LHCN-M2 (cell line): ENCODE measurements around a stretch of chr6.

DNA sequence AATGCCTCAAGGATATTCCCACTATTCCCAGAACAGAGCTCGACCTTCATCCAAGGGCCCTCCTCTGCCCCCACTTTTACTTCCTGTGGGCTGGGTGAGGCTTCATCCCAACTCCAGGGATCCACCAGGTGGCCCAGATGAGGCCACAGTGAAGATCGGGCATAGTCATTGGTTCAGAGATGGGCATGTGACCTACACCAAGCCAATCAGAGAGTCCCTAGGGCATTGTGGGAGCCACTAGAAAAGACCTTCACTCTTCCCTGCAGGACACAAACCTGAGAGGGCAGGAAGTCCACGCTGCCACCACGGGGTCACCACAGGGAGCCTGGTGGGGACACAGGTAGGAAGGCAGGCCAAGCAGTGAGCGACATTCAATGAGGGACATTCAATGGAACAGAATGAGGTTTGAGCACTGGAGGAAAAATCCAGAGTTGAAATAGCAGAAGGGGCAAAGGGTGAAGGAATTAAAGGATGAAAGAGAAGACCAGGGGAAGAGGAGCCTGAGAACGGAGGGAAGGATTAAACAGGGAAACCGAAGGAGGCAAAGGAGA, 73.0 kb upstream of the SLC22A16 start:
- RAMPAGE, long total RNA = no peak

- RAMPAGE, long total RNA = no peak
Observed at GRCh38 chr6:110952420-110952921, 6.0 kb upstream of the GTF3C6 start.

GRCh38 chr6:110958052-110958312, 524 bp upstream of the GTF3C6 start:
- RAMPAGE, long total RNA = no peak

GRCh38 chr6:111291002-111291547, 31.9 kb downstream of the MFSD4B start:
- RAMPAGE, long total RNA = no peak

DNA sequence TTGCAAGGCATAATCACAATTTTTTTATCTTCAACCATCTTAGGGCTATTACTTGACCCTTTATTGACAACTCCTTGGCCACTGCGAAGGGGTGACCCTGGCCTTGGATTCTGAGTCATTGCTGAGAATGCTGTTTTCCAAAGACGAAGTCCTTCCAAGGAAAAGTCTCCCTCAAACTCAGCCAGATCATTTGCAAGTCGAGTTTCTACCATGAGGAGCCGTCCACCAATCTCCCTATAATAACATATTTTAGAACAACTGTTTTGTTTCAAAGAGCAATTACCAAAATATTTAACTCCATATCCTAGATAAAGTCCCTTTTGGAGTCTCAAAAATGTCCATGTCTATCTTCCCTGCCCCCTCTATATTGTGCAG, 108.6 kb downstream of the MFSD4B start:
- RAMPAGE, long total RNA = no peak

DNA sequence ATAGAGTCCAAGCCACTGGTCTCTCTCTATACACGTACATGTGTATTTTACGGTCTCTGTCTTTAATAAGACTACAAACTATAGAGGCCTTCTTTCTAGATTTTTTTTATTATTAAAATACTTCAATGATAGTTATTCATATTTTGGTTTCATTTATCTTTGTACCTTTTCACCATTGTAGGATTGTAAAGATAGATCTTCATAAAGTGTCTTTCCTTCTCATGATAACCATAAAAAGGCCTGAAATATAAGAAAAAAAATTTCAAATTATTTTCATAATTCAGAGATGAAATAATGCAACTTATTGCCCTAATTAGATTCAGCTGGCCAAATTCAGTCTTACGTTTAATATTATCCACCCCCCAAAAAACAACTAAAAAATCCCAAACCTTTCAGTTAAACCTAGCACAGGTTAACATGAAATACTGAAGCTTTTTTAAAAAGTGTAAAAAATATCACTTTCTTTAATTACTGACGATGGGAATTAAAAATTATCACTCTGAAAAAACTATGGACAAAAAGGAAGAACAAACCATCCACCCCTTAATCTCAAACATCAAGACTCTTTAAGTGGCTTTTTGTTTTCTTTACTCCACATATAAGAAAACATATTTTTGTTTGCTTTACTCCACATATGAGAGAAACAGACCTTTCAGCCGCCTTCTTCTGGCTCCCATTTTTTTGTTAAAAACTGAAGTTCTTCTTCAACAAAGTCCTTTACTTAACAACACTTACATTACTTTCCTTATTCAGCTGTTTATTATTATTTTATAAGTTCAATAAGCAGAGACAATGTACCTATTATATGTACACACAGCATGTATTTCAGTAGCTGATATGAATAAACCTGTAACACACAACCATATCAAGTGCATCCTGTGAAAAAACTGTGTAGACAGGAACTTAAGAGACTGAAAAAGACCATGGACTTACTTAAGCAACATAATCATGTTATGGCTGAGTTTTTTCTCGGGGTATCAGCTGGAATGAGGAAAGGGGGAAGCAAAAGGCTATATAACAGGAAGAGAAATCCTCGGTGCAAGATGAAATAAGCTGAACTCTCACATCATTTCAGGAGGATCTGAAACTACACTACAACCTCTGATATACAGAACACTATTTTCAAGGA, 71.3 kb downstream of the REV3L start:
- RAMPAGE, long total RNA = no peak

- RAMPAGE, long total RNA = no peak
Observed at GRCh38 chr6:111599223-111600062, 6.2 kb downstream of the TRAF3IP2 start.

DNA sequence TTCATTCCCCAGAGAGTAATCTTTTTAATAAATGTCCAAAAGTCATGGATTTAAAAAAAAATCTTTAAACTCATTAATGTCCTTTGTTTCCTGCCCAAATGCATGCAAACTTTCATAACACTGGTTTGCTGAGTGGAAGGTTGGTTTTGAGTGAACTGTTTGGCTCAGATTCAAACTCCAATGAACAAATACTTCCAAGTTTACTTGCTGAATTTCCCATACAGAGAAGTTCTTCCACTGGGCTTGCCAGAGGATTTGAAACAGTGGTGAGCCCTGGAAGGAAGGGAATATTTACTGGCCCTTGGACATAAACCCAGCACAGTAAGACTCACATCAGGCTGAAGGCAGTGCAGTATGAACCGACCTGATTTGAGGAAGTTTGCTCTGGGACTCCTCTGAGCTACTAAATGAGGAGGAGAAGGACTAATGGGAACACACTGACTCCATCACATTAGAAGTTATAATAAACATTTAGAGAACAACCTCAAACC, 3.8 kb downstream of the TRAF3IP2 start:
- RAMPAGE, long total RNA = no peak

- RAMPAGE, long total RNA = no peak
Observed at GRCh38 chr6:111628427-111629059, 22.9 kb upstream of the TRAF3IP2 start.

- RAMPAGE, long total RNA = no peak
Observed at GRCh38 chr6:111654941-111655470, 49.3 kb upstream of the TRAF3IP2 start.

- RAMPAGE, long total RNA = no peak
Observed at GRCh38 chr6:111734325-111734656, 128.6 kb upstream of the TRAF3IP2 start.

DNA sequence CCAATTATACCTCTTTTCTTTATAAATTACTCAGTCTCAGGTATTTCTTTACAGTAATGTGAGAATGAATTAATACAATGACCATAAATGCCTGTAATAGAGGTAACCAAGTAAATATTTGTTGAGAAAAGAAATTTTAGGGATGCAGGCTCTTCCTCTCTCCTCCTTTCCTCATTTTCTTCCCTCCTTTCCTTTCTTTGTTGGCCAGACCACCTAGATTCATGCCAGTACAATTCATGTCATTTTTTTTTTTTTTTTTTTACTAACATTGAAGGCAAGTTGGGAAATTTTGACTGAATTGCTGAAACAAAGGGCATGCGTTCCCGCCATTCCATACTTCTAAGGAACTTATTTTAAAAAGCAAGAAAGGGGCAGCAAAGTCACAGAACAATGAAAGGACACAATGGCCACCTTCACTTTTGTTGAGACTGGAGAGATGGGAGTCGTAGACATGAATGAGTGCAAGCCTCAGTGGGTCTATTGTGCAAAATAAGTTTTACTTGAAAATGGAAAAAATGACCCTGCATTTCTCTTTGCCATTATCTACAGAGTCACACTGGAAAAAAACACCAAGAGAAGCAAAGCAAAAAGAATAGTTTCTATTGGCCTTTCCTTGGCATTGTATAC, 122.7 kb downstream of the FYN start:
- RAMPAGE, long total RNA = no peak

- RAMPAGE, long total RNA = no peak
Observed at GRCh38 chr6:111846357-111846738, 26.9 kb downstream of the FYN start.

DNA sequence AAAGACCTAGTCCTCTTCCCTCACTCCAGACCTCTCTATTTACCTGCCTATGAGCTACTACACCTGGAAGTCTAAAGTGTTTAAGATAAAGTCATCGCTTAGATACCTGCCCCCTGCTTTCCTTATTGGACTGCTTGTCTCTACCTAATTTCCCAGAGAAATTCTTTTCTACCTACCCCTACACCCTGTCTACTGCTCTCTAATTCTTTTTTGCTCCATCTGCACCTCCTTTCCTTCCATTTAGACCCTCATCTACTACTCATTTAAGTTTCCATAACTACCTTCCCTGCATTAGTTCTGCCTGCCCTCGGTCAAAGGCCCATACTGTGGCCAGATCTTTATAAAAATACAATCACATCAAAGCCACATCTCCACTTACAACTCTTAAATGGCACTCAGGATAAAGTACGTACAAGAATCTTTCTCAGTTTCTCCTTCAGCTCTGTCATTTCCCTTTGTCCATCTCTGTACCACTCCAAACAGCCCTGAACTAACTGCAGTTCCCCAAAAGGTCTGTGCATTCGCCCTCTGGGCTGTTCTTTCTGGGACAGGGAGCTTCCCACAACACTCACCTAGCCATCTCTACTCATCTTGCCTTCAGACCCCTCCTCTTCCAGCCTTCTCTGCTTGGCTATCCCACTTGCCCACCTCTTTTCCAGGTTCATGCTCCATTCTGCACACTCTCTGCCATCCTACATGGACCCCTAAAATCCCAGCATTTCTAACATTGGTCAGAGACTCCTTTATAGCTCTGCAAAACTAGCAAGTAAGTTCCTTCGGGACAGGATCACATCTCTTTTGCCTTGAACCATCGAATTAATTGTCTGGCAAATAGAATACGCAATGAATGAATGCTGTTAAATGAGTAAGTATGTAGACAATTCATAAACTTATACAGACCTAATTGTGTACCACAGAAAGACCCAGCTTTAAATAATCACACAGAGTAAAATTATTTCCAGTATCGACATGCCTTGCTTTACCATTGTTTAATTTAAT, 5.5 kb downstream of the FYN start:
- RAMPAGE, long total RNA = no peak

GRCh38 chr6:111870642-111871095, 2.6 kb downstream of the FYN start:
- RAMPAGE, long total RNA = no peak

DNA sequence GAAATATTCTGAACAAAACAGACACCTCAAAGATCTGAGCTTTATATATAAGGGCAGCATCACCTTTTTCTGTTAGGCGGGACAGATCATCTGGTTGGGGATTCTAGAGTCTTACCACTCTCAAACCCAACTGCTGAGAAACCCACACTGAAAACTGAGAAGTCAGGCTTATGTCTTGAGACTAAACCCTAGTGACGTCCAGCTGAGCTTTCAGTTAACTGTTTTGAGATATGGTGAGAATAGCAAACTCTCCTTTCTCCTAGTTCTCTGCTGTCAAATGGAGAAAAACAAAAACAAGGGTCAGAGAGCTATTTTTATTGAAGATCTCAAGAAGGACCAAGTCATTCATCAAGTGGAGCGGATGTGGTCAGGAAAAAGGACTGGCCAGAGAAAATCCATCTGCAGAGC, 63.6 kb upstream of the CCN6 start:
- RAMPAGE, long total RNA = no peak

DNA sequence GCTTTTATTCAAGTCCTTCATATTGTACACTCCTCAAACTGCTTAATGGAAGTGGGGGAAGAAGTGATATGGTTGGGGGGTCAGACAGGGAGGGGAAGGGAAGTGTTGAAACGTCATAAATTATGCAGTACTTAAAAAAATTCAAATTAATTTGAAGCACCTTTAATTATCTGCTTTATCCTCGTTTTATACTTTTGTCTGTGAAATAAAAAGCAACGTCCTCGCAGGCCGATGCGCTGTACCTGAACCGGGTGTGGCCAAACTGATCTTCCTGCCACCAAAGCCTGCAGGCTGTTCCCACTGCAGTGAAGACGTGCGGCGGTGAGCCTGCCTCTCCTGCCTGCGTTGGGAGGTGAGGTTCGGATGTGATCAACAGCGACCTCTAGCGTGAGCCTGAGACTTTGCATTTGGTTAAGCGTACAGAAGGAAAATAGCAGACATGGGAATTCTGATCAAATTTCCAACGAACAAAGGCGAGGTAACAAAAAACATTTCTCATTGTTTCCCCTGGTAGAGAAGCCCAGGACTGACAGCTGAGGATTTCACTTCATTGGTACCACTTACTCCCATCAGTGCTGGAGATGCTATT, 56.9 kb upstream of the CCN6 start:
- RAMPAGE, long total RNA = no peak

DNA sequence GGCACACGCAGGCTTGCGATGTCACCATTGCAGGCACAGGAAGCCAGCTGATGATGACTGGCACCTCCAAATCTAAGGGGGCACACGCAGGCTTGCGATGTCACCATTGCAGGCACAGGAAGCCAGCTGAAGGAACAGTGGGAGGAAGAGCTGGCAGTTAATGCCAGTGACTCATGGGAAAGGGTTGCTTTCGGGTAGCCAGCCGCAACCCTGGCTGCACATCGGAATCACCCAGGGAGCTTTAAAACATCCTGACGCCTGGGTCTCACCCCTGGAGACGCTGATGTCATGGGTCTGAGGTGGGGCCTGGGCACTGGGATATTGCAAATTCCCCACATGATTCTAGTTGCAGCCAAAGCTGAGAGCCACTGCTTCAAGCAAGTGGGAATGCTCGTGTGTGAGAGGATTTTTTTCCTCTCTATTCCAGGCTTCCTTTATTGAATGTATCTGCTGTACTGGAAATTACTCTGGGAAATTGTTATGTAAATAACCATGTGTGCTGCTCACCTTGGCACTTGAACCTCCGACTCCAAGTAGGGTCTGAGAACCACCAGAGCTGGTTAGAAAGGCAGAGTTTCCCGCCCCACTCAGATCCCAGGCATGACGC, 16.0 kb upstream of the CCN6 start:
- RAMPAGE, long total RNA = no peak

DNA sequence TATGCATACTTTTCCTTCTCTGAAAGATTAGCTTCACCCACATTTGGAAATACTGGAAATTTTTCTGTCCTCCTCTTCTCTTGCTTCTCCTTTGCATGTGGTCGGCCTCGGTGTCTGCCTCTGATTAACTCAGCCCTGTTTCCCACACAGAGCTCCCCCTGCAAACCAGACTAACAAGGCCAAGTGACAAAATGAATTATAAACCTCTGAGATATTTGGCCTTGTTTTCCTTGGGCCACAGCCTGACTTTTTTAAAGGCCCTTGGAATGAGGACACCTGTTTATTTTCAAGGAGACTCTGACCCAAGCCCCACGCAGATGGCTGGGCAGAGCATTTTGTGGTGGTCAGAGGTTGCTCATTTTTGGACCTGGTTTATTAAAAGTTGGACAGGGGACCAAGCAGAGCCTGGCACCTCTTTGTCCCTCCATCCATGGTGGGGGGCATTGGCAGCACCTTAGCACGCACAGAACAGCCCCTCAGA, 9.0 kb upstream of the CCN6 start:
- RAMPAGE, long total RNA = no peak

- RAMPAGE, long total RNA = no peak
Observed at GRCh38 chr6:112222929-112223510, 31.3 kb downstream of the LAMA4 start.